ENCODE measurements around the gene PUM2.

DNA sequence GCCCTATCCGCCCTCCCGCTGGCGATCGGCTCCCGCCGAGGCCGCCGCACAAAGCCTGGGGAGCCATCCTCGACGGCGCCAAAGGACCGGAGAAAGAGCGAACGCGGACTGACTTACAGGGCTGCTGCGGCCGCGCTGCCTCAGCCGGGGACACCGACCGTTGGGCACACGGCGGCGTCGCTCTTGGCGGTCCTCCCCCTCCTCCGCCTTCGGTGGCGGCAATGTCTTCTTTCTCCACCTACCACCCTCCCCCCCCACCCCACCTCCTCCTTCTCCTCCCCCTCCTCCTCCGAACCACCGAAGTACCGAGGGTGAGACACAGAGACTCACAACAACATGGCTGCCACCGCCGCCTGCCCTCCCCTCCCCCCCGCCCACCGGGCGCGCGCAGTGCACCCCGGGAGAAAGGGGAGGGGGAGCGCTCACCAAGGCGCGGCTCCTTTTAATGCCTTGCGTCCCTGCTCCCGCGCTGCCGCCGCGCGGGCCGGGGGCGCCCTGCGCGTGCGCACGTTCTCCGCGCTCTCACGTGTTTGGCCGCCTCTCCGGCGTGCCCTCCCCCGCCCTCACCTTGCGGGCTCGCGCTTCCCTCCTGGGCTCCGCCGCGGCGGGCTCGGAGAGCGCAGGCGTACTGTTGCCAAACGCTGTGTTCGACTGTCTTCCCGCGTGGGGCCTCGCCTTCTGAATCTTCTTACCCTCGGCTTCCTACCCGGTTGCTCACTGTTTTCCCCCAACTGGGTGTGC lies at the start of gene PUM2:
TSS of gene PUM2 (minus strand) at position 365 of the 741 bp plus-strand sequence.
- PRO-cap, 6 experiments, result peak in 6 of 6 experiments; most common plus-strand start position 594 of the sequence (in 4); most common minus-strand start position 355 of the sequence (in 3)
- RAMPAGE, long total RNA, 2 experiments, result start-site peak on the minus strand in 2 of 2 experiments, centred at positions 200 to 487 of the sequence, 5 to 56 reads per replicate
- RRBS, result 1% methylated on average over 35 of the region's 80 CpGs

DNA sequence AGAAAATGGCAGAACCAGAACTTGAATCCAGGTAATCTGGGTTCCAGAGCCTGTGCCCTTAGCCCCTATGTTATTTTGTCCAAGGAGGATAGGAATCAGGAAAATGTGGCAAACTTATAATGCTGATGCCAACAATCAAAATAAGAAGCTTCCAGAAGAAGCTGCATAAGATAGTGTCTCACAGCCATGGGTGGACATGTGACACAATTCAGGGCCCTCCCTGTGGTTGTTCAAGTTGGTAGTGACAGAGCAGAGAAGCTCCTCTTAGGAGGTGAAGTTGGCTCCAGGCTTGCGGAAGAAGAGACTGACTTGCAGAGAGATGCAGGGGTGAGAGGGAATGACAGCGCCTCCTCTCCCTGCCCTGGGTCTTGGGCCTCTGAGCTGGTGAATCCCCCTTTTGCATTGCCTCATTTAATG lies 23.1 kb upstream of the RHOB start:
- PRO-cap, 6 experiments, result no peak in any of the 6 experiments
- RAMPAGE, long total RNA, 2 experiments, result no peak in any of the 2 experiments
- RRBS, result no CpG with 5 or more reads among the region's 2 CpGs

DNA sequence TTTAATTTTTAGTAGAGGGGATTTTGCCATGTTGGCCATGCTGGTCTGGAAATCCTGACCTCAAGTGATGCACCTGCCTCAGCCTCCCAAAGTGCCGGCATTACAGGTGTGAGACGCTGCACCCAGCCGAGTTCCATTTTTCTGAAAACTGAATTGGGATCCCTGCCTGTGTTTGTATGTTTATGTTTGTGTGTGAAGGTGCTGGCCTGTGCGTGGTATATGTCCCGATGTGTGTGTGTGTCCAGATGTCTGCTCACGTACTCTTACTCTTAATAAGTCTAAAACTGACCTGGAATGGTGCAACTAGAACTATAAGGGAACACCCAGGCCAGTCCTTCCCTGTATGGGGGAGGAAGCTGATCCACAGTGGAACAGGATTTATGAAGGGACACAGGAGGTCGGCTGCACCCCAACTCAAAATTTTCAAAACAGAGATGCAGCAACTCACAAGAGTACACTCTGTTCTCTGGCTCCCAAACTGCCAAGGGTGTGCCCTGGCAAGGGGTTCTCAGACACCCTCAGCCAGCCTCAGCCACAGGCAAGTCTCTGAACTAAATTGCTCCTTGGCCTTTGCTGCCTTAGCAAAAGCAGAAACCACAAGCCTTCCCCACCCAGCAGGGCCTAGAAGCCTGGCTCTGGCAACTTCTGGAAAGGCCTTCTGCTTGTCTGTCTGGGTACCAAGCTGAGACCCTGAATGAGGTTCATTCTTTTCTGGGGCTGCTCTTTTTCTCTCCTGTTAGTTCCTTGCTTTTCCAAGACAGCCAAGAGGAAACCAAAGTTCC lies 36.5 kb downstream of the RHOB start:
- PRO-cap, 6 experiments, result peak in 1 of 6 experiments; most common minus-strand start position 558 of the sequence (in 1)
- RAMPAGE, long total RNA, 2 experiments, result no peak in any of the 2 experiments
- RRBS, result no CpG with 5 or more reads among the region's 7 CpGs

GRCh38 chr2:20637918-20638414 lies 12.9 kb downstream of the HS1BP3 start:
- PRO-cap, 6 experiments, result no peak in any of the 6 experiments
- RAMPAGE, long total RNA, 2 experiments, result no peak in any of the 2 experiments
- RRBS, result no CpG with 5 or more reads among the region's 14 CpGs

- PRO-cap, 6 experiments, result no peak in any of the 6 experiments
- RAMPAGE, long total RNA, 2 experiments, result no peak in any of the 2 experiments
- RRBS, result no CpG with 5 or more reads among the region's 4 CpGs
Observed at GRCh38 chr2:20992234-20992629, 51.6 kb downstream of the APOB start.

DNA sequence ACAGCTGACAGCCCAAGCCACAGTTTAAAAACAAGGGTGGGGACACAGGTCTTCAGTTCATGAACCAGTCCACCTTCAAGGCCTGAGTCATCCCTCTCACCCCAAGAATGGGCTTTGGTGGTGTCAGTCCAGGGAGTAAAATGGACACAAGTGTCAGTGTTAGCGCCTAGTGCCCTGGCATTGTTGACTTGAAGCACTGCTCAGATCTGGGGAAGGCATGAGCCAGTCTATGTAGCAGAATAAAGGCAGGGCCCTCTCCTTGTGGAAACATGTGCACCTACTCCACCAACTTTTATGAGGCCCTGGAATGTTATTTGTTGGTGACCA lies 47.5 kb downstream of the APOB start:
- PRO-cap, 6 experiments, result peak in 2 of 6 experiments; most common minus-strand start position 142 of the sequence (in 2)
- RAMPAGE, long total RNA, 2 experiments, result no peak in any of the 2 experiments
- RRBS, result no CpG with 5 or more reads among the region's 1 CpG

- PRO-cap, 6 experiments, result no peak in any of the 6 experiments
- RAMPAGE, long total RNA, 2 experiments, result no peak in any of the 2 experiments
- RRBS, result no CpG with 5 or more reads among the region's 10 CpGs
Observed at GRCh38 chr2:21004982-21005708, 38.7 kb downstream of the APOB start.

GRCh38 chr2:21017294-21017966 lies 26.4 kb downstream of the APOB start:
- PRO-cap, 6 experiments, result no peak in any of the 6 experiments
- RAMPAGE, long total RNA, 2 experiments, result no peak in any of the 2 experiments
- RRBS, result no CpG with 5 or more reads among the region's 8 CpGs

GRCh38 chr2:21039916-21040308 lies 4.0 kb downstream of the APOB start:
- PRO-cap, 6 experiments, result no peak in any of the 6 experiments
- RAMPAGE, long total RNA, 2 experiments, result no peak in any of the 2 experiments
- RRBS, result no CpG with 5 or more reads among the region's 10 CpGs

DNA sequence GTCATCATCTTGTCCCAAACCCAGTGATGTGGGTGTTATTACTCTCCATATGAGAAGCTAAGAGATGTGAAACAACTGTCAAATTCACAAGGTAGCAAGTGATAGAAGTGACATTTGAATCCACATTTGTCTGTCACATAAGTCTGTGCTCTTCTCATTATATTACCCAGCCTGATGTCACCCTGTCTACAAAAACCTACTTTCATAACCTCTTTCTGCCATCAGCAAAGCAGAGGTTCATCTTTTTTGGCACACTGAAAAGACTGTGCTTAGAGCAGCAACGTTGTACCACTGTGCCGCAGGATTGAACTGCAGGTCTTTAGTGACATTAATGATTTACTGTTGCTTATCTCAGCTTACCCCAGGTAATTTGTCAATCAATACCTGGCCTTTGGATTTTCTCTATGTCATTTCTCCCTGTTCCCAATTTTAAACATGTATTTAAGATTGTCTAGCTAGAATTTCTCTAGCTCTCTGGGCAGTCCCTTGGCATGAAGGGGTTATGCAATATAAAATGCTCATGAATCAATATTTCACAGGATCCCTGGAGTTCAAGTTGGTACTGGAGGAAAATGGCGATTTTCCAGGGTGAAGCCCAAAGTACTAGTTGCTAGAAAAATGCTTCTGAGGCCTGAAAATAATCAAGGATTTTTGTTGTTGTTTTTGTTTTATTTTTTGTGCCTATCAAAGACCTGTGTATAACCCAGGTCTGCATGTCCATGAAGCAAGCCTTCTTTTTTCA lies 31.3 kb upstream of the TDRD15 start:
- PRO-cap, 6 experiments, result no peak in any of the 6 experiments
- RAMPAGE, long total RNA, 2 experiments, result no peak in any of the 2 experiments
- RRBS, result no CpG with 5 or more reads among the region's 3 CpGs

DNA sequence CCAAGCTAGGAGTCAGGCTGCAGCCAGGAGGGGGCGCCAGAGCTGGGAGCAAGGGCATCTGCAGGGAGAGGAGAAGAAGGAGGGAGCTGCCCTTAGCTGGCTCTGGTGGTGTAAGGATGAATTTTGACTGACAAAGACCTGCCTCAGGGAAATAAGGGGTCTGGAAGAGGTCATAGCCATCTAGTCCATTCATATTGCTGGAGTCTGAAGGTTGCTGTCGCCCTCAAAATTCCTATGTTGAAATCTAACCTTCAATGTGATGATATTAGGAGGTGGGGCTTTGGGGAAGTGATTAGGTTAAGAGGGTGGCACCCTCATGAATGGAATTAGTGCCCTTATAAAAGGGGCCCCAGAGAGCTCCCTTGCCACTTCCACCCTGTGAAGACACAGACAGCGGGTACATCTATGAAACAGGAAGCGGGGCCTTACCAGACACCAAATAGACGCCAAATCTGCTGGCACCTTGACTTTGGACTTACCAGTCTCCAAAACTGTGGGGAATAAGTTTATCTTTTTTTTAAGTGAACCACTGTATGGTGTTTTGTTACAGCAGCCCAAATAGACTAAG lies 298.5 kb downstream of the TDRD15 start:
- PRO-cap, 6 experiments, result no peak in any of the 6 experiments
- RAMPAGE, long total RNA, 2 experiments, result no peak in any of the 2 experiments
- RRBS, result no CpG with 5 or more reads among the region's 5 CpGs

DNA sequence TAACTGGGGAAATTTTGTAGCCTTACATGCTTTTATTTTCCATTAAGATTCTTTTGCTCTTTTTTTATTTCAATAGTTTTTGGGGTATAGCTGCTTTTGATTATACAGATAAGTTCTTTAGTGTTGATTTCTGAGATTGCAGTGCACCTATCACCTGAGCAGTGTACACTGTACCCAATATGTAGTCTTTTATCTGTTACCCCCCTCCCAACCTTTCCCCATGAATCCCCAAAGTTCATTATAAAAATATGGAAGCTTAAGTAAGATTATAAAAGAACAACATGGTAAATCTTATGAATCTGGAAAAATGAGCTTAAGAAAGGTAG lies 837.2 kb downstream of the TDRD15 start:
- PRO-cap, 6 experiments, result peak in 2 of 6 experiments; most common plus-strand start position 127 of the sequence (in 2)
- RAMPAGE, long total RNA, 2 experiments, result no peak in any of the 2 experiments

DNA sequence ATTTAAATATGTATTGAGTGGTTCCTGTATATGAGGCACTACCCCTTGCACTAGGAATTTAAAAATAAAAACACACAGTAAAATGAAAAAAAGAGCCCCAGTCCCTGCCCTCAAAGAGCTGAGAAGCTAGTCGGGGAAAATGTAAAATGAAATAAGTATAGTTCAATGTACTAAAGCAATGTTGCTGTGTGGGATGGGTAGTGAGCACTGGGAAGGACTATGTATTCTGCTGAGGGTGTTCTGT lies 1094.8 kb upstream of the KLHL29 start:
- PRO-cap, 6 experiments, result no peak in any of the 6 experiments
- RAMPAGE, long total RNA, 2 experiments, result no peak in any of the 2 experiments
- RRBS, result no CpG with 5 or more reads among the region's 1 CpG

DNA sequence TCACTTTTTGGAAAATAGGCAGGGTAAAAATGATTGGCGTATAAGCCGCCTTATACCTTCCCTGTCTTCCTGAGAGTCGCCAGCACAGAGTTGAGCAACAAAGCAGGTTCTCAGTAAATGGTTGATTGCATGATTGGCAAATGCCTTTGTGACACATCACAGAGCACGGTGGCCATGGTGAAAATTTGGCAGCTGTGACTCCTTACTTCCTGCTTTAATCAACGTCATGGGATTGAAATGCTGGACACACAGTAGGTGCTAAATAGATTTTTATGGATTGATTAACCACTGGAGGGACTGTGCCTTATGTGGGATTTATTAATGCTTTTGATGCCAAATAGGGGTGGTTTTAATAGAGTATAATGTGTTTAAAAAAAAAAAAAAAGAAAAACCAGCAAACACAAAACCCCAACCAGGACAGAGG lies 3.8 kb upstream of the KLHL29 start:
- PRO-cap, 6 experiments, result no peak in any of the 6 experiments
- RAMPAGE, long total RNA, 2 experiments, result no peak in any of the 2 experiments
- RRBS, result no CpG with 5 or more reads among the region's 5 CpGs

GRCh38 chr2:23458171-23458794 lies 73.3 kb downstream of the KLHL29 start:
- PRO-cap, 6 experiments, result no peak in any of the 6 experiments
- RAMPAGE, long total RNA, 2 experiments, result no peak in any of the 2 experiments
- RRBS, result no CpG with 5 or more reads among the region's 5 CpGs

DNA sequence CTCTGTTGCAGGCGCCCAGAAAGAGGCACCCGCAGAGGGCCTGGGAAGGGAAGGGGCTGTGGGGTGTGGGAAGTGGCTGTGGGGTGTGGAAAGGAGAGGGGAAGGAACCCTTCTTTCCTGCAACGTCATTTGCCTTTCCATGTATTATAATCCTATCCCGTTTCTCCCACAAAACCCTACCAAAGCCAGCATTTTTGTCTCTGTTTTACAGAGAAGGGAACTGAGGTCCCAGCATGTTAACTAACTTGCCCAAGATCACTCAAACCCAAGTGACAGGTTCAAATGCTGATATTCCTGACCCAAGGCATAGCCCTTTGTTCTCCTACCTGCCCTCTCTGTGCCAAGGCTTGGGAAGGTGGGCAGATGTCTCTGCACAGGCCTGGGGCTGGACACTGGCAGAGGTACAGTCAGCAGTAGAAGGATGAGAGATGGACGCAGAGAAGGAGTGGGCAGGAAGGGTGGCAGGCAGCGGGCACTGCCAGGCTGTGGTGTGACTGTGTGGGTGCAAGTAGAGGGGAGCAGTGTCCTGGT lies 210.2 kb downstream of the KLHL29 start:
- PRO-cap, 6 experiments, result peak in 2 of 6 experiments; most common plus-strand start position 197 of the sequence (in 1); most common minus-strand start position 58 of the sequence (in 2)
- RAMPAGE, long total RNA, 2 experiments, result no peak in any of the 2 experiments
- RRBS, result no CpG with 5 or more reads among the region's 6 CpGs

- PRO-cap, 6 experiments, result peak in 1 of 6 experiments; most common minus-strand start chr2:23745878 (in 1)
- RAMPAGE, long total RNA, 2 experiments, result no peak in any of the 2 experiments
- RRBS, result no CpG with 5 or more reads among the region's 1 CpG
Observed at GRCh38 chr2:23745627-23746222, 181.2 kb downstream of the ATAD2B start.

DNA sequence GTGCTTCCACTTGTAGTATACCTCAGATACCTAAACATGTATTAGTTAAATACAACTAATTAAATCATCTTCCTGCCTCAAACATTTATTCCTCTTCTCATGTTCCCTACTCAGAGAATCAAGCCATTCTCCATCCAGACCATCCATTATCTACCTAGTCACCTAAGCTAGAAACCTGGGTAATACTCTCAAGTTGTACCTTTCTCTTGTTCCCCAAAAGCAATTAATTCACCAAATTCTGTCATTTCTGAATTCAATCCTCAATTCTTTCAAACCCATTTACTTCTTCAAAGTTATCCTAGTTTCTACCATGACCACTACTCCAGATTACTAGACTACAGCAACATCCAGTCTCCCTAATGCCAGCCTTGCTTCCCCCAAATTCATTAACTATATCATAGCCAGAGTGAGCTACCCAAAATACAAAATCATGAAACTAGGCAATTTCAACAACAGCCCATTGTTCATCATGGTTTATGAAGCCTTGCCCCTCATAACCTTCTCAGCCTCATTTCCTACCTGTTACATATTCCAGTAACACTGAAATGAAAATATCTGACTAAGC lies 59.7 kb downstream of the ATAD2B start:
- PRO-cap, 6 experiments, result no peak in any of the 6 experiments
- RAMPAGE, long total RNA, 2 experiments, result no peak in any of the 2 experiments

DNA sequence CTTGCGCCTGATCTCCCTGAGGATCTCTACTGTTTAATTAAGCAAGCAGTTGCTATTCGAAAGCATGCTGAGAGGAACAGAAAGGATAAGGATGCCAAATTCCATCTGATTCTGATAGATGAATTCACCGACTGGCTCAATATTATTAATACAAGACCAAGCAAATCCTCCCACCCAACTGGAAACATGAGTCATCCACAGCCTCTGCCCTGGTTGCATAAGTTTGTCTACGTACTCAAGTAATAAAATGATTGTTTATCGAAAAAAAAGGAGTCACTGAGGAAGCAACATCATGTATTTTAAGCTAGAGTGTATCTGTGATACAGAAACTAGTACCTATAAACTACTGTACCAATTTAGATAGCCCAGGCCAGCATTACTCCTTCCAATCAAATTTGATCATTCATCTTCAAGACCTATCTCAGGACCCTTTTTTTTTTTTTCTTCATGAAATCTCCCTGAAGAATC lies 26.0 kb downstream of the ATAD2B start:
- PRO-cap, 6 experiments, result no peak in any of the 6 experiments
- RAMPAGE, long total RNA, 2 experiments, result no peak in any of the 2 experiments
- RRBS, result no CpG with 5 or more reads among the region's 5 CpGs

GRCh38 chr2:24021050-24021423 lies 11.2 kb downstream of the MFSD2B start:
- PRO-cap, 6 experiments, result no peak in any of the 6 experiments
- RAMPAGE, long total RNA, 2 experiments, result no peak in any of the 2 experiments
- RRBS, result no CpG with 5 or more reads among the region's 6 CpGs